ENCODE results near the genes CEMIP, GOLGA6L9 and AP3B2.

DNA sequence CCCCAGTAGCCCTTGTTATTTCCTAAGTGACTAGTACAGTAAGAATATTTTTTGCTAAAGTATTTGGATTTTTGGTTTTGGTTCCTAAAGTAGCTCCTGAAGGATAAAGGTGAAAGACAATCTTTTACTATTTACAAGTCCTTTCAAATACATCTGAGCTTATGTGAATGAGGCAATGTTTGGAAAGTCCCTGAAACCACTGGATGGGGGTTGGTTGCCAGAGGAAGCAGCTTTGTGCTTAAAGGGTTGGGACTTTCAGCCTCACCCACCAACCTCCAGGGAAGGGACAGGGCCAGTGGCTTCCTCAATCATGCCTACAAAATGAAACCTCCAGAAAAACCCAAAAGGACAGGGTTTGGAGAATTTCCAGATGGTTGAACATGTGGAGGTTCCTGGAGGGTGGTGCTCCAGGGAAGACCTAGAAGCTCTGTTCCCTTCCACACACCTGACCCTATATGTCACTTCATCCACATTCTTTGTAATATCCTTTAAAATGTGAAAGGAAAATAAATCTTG, 20.9 kb upstream of the ABHD17C start:
- PRO-cap, result no peak

GRCh38 chr15:80695492-80696125, 499 bp downstream of the ABHD17C start:
- PRO-cap, result no peak
- RRBS, 2 experiments, result 1 to 2% methylated on average over 27 to 31 of the region's 82 CpGs

DNA sequence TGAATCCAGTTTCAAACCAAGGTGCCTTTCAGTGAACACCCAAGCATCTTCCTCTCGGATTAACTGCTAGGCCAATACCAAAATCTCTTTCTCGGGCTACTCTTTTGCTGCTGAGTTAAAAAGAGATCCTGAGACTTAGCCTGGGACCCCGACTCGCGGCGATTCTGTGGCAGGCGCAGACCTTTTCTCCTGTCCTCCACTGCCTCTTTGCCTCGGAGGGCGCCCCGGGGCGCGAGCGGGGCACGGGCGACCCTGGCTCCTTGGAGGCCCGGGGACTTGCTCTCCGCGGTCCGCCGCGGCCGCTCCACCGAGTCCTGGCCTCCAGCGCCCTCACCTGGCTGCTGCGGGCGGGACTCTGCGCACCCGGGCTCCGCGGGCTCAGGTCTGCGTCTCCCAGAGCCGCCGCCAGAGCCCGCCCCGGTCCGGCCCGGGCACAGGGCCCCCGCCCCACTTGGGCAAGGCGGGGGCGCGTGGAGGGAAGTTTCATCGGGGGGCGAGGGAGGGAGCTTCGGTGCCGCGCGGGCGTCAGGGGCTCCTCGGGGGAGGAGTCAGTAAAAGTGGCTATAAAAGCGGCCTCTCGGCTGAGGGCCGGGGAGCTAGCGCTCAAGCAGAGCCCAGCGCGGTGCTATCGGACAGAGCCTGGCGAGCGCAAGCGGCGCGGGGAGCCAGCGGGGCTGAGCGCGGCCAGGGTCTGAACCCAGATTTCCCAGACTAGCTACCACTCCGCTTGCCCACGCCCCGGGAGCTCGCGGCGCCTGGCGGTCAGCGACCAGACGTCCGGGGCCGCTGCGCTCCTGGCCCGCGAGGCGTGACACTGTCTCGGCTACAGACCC, at the start of gene CEMIP:
Gene CEMIP, plus strand, starts transcription at position 593 of the 833 bp plus-strand sequence.
- PRO-cap, result unidirectional peak, plus-strand start at position 594 of the sequence
- RRBS, 2 experiments, result 2 to 3% methylated on average over 32 of the region's 80 CpGs

DNA sequence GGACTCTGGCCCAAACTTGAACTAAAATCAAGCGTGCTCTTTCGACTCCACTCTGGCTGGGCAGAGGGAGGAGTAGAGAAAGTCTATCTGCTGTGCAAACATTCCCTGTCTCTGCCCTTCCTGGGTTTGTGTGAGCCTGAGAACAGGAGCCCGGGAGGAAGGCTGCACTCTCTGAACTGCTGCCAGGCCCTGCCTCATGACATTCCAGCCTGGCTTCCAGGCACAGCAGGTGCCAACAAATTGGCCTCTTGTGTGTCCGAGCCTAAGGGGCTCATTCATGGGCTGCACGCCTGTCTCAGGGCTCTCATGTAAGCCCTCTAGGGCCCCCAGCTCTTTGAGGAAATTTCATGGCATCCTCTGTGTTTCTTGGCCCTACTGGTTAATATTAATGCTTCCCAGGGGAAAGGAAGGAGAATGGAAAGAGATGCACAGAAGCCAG, 77.9 kb downstream of the CEMIP start:
- PRO-cap, result no peak
- RRBS, 2 experiments, result no CpG with 5 or more reads among the region's 5 CpGs

DNA sequence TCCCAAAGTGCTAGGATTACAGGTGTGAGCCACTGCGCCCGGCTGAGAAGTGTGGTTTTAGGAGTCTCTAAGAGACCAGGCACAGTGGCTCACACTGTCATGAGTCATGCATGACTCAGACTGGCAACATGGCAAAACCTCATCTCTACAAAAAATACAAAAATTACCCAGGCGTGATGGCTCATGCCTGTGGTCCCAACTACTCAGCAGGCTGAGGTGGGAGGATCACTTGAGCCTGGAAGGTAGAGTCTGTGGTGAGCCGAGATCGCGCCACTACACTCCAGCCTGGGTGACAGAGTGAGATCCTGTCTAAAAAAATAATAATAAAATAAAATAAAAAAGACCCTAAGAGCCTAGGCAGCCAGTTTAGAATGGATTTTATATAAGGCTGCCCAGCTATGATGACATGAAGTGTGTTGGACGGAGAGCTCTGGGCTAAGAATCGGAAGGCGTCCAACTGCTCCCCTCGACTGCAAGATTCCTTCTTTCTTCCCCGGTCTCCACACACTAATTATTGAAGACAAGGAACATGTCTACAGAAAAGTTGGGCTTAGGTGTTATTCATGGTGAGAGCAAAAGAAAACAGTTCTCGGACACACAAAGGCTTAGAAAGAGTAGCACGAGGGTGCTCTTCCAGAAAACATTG, 33.6 kb downstream of the MESD start:
- PRO-cap, result no peak
- RRBS, 2 experiments, result no CpG with 5 or more reads among the region's 13 CpGs

DNA sequence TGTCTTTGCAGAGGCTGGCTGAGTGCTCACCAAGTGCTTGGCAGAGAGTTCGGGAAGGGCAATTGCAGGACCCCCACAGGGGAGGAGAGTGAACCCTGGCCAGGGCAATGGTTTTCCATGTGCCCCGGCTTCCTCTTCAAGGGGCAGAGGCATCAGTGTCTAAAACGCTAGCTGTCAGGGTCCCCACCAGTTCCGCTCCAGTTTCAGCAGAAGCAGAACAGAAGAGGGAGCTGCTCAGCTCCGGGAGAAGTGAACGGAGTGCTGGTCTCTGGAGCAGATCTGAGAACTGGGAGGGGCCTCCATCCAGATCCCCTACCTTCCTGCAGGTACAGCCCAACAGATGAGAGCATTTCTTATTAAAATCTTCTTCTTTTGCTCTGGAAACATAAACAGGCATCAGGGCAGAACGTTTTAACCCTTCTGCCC, 13.6 kb upstream of the IL16 start:
- PRO-cap, result no peak
- RRBS, 2 experiments, result 35% methylated on average over 2 of the region's 7 CpGs; no CpG with 5 or more reads in 1 of the 2 experiments

DNA sequence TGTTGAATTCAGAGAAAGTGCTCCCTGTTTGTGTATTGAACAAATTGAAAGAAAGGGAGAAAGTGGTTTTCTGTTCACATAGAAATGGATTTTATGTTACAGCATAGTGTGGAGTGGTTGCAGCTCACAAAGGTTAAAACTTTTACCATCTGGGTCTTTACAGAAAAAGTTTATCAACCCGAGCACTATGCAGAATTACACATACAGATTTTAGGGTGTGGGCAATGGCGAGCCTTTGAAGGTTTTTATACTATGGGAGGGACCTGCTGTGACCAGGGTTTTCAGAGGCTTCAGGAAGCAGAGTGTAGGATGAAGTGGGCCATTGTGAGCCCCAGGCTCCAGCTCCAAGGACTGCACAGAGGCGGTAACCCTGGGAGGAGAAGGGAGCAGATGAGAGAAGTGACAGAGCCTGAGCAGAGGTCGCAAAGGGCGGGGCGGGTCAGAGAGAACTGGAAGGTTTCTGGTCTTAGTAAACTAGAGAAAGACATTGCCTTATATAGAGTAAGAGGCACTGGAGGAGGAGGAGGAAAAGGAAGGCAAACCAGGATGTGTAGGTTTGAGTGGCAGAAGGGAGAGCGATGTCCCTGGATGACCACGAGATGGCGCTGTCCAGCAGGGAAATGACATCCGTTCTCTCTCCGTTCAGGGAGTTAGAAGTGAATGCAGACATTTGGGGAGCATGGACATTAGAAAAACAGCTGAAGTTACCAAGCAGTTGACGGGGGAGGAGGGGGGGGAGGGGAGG, 49.1 kb downstream of the STARD5 start:
- PRO-cap, result no peak
- RRBS, 2 experiments, result no CpG with 5 or more reads among the region's 12 CpGs

GRCh38 chr15:81385476-81385836, 11.4 kb upstream of the TMC3 start:
- PRO-cap, result no peak
- RRBS, 2 experiments, result no CpG with 5 or more reads among the region's 3 CpGs

- PRO-cap, result no peak
- RRBS, 2 experiments, result no CpG with 5 or more reads among the region's 9 CpGs
Measured at GRCh38 chr15:81419283-81419966, 45.4 kb upstream of the TMC3 start.

GRCh38 chr15:81870185-81870846, 175.5 kb downstream of the MEX3B start:
- PRO-cap, result no peak
- RRBS, 2 experiments, result no CpG with 5 or more reads among the region's 23 CpGs

DNA sequence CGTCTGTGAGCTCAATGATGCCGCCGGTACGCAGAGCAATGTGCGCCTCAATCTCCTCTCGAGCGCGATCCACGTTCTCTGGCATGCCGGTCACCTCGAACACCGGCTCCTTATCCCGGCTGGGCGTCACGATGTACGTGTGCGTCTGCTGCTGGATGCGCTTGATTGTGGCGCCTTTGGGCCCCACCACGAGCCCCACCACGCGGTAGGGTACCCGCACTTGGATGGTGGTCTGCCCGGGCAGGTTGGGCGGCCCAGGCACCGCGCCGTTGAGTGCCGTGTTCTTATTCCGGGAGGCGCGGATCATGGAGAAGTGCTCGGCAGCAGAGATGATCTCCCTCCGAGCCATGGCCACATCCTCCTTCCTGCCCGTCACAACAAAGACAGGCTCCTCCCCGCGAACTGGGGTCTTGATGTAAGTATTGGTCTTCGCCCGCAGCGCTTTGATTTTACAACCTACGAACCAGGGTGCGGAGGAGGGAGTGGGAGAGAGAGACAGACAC, 1.6 kb downstream of the MEX3B start:
- PRO-cap, result bidirectional peak, plus-strand start outside the sequence, minus-strand start at position 330 of the sequence
- RRBS, 2 experiments, result 4% methylated on average over 17 to 19 of the region's 42 CpGs

DNA sequence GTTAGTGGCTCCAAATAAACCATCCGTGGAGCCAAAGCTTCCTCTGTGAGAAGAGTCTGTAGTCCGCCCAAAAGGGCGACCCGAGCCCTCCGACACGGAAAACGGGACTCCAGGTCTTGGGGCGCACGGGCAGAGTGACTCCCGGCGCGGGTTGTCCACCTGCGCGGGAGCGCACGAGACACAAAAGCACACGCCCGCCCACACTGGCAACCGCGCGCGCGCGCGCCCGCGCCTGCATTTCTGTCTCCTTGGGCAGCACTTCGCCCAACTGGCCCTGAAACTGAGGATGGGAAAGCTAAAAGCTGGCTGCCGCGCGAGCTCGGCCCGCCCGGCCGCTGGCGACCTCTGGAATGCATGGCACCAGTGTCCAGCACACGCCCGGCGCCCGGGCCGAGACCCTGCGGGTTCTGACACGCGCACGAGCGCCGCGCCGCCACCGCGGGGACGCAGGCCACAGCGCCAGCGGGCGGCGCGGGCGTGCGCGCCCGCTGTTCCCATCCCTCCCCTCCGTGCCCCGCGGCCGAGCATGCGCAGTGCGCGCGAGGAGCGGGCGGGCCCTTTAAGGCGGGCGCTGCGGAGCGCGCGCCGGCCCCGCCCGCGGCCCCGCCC, 845 bp upstream of the MEX3B start:
- PRO-cap, result bidirectional peak, plus-strand start at position 277 of the sequence, minus-strand start at position 270 of the sequence; bidirectional peak, plus-strand start outside the sequence, minus-strand start at position 352 of the sequence
- RRBS, 2 experiments, result under 1 to 3% methylated on average over 10 of the region's 82 CpGs

GRCh38 chr15:82174185-82174443, 88.4 kb downstream of the EFL1 start:
- PRO-cap, result no peak
- RRBS, 2 experiments, result no CpG with 5 or more reads among the region's 3 CpGs

DNA sequence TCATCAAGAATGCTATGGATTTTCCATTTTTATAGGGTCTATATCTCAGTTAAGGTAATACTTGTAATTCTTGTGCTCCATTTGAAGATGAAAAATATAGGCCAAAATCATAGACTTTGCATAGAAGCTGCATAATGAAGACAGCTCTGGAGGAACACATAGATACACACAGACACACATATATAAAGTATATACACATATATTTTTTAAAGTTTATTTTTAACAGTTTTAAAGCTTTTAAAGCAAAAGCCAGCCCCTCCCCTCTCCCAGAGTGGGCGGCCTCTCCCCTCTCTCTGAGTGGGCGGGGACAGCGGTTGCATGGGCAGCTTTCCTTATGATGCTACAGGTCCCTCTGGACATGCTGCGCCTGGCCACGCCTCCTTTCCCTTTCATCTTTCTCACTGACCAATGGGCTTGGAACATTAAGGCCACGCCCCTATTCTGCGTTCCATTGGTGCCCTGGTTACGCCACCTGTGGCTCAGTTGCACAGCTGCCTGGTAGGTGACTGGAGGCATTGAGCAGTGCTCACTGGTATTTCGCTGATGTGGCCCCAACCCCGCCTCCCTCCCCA, at the start of gene GOLGA6L9:
Gene GOLGA6L9, plus strand, starts transcription at position 280 of the 572 bp plus-strand sequence.
- PRO-cap, result no peak
- RRBS, 2 experiments, result no CpG with 5 or more reads among the region's 10 CpGs

DNA sequence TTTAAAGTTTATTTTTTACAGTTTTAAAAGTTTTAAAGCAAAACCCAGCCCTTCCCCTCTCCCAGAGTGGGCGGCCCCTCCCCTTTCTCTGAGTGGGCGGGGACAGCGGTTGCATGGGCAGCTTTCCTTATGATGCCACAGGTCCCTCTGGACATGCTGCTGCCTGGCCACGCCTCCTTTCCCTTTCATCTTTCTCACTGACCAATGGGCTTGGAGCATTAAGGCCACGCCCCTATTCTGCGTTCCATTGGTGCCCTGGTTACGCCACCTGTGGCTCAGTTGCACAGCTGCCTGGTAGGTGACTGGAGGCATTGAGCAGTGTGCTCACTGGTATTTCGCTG, 21.0 kb downstream of the RPS17 start:
- PRO-cap, result no peak
- RRBS, 2 experiments, result no CpG with 5 or more reads among the region's 8 CpGs

DNA sequence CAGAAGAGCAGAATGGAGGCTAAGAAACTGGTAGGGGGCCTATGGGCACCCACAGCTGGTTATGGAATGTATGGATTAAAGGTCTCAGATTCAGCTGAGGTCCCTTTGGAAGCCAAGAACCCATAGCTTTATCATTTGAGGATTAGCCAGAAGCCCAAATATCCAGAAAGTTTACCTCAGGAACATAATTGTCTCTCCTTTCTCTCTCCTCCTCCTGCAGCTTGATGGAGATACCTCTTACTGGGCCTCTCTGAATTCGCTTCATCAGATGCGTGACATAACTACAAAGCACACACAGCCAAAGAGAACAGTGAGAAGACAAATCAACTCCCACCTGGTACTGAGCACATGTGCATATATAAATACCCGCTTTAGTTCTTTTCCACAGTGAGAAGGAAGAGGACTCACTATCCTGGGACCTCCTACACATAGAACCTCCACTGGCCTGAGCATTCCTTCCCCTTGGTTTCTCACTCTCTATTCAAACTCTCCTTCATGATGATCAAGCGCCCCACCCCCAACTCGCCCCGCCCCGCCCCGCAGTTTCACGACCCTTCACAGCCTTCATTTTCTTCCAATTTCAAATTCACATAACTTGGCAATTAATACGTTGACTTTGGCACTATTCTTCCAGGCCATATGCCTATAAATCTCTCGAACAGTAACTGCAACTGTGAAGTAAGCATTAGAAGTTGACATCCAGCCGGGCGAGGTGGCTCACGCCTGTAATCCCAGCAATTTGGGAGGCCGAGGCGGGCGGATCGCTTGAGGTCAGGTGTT, 1.4 kb downstream of the RPS17 start:
- PRO-cap, result unidirectional peak, minus-strand start at position 464 of the sequence
- RRBS, 2 experiments, result no CpG with 5 or more reads among the region's 18 CpGs

DNA sequence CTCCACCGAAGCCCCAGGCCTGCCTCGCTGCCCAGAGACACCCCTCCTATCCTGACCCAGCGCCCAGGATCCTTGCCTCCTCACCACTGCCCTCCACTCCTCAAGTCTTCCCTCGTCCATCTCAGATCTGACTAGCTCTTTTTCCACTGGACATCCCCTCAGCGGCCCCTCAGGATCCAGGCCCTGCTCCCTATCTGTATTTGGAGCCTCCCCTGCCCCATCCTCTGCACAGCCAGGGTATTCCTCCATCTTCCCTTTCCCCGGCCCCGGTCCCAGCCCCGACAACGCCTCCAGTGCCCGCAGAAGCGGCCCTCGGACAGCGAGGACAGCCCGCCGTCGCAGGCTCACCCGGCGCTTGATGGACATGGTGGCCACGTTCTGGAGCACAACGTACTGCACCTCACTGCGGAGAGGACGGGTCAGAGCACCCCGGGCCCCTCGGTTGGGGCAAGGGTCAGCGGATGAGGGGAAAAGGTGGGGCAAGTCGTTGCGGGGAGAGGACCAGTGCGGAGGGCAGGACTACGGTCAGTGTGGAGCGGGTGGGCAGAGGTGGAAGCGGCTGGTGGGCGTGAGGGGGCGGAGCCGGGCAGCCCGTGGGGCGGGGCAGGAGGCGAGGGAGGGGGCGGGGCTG, 29.7 kb downstream of the AP3B2 start:
- PRO-cap, result no peak
- RRBS, 2 experiments, result 6 to 9% methylated on average over 14 of the region's 38 CpGs

- PRO-cap, result no peak
- RRBS, 2 experiments, result 24 to 34% methylated on average over 3 to 6 of the region's 9 CpGs
Measured at GRCh38 chr15:82699761-82700179, 9.9 kb downstream of the AP3B2 start.

GRCh38 chr15:82709796-82710618, at the start of gene AP3B2:
AP3B2 (minus strand) TSS chr15:82709875.
- PRO-cap, result unidirectional peak, minus-strand start at chr15:82709872
- RRBS, 2 experiments, result 1% methylated on average over 9 of the region's 58 CpGs; no CpG with 5 or more reads in 1 of the 2 experiments

- PRO-cap, result bidirectional peak, plus-strand start at chr15:82809640, minus-strand start at chr15:82809342
- RRBS, 2 experiments, result no CpG with 5 or more reads among the region's 9 CpGs
Measured at GRCh38 chr15:82809144-82809484, 314 bp upstream of the WHAMM start.